ENCODE measurements around a stretch of chr1.

- PRO-cap = bidirectional peak, plus-strand start at chr1:227318740, minus-strand start at chr1:227318374; bidirectional peak, plus-strand start at chr1:227318886, minus-strand start at chr1:227318880
Observed at GRCh38 chr1:227318668-227319097, 391 bp upstream of the CDC42BPA start.

GRCh38 chr1:227439812-227440520 lies 121.7 kb upstream of the CDC42BPA start:
- PRO-cap = no peak

- PRO-cap = no peak
Observed at GRCh38 chr1:227558844-227559408, 4.4 kb upstream of the ZNF678 start.

DNA sequence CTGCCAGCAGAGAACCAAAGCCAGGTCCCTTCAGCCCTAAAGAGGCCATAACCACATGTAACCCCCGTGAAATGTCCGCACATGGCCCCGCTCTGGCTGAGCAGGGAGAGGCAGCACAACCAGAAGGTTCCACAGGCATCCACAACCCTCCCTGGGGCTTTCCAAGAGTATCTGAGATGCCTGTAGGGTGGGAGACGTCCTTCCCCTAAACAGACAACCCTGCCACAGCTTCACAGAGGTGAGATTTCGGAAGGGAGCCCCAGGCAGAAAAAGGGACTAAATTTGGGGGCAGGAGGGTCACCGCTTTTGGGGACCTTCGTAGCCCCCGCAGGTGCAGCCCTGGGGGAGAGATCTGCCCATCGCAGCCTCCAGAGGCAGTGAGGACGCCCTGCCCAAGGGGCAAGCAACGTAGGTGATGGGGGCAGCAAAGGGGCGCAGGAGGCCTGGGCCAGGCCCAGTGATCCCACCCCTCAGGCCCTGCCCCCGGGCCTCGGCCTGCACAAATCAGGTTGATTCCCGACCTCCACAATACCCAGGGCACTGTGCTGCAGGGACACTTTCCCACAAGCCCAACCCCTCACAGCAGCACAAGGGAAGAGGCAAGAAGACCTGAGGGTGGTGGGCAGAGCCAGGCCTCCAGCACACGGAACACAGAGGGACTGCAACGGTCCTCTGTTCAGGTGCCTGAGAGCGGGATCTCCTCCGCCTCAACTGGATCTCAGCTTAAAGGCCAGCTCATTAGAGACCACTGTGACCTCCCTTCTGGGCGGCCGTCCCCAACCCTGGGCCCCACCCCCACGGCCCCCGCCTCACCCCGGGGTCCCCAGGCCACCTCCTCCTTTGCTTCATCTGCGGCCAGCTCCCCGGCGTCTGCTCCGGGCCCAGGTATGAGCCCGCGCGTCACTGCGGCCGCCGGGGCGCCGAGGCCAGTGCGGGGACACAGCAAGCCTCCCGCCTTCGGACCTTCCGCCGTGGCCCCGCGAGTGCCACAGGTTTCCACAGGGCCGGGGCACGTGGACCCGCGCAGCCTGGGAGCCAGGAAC lies 925 bp upstream of the ARF1 start:
- PRO-cap = no peak

DNA sequence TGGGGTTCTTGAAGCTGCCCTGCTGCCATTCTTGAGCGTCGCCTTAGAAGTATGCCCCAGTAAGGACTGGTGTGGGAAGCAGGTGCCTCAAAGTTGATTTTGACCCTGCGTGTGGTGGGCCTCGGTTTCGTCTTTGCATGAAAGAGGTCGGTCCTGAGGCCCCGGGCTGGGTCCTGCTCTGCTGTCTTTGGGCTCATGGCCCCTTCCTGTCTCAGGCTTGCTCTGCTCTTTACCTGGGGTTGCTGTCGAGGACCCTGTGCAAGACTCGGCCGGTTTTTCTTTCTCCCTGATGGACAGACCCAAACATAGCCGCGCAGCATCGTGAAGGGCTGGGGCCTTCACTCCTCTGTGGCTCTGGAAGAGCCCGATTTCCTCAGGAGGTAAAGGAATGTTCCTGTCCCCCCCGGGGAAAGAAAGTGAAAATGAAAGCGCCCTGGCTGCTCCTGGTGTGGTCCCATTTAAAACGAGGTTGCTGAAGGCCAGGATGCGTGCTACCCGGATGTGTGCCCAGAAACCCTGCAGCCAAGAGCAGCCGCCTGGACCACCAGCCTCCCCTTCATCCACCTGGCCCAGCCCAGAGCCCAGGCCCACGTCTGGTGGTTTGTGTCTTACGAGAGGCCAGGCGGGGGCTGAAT lies 947 bp downstream of the GUK1 start:
- PRO-cap = no peak

DNA sequence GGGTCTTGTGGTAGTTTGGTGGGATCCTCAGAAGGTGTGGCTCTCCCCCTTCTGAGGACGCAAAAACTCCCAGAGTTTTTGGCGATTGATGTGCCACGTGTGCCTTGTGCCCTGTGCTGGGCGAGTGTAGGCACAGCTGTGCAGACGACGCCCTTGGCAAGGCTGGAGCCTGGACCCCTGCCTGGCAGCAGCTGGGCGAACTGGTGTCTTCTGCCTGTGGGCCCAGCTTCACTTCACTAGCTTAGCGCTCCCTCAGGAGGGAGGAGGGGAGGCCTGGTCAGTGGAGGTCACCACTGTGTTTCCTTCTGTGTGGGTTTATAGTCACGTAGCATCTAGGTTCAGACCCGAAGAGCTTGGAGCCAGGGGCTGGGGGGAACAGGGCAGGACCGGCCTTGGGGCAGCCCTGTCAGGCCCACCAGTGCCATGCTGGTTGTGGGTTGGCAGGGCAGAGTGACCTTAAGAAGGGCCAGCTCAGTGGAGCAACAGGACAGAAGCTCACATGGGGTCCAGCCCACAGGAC lies 2.8 kb downstream of the GUK1 start:
- PRO-cap = no peak

DNA sequence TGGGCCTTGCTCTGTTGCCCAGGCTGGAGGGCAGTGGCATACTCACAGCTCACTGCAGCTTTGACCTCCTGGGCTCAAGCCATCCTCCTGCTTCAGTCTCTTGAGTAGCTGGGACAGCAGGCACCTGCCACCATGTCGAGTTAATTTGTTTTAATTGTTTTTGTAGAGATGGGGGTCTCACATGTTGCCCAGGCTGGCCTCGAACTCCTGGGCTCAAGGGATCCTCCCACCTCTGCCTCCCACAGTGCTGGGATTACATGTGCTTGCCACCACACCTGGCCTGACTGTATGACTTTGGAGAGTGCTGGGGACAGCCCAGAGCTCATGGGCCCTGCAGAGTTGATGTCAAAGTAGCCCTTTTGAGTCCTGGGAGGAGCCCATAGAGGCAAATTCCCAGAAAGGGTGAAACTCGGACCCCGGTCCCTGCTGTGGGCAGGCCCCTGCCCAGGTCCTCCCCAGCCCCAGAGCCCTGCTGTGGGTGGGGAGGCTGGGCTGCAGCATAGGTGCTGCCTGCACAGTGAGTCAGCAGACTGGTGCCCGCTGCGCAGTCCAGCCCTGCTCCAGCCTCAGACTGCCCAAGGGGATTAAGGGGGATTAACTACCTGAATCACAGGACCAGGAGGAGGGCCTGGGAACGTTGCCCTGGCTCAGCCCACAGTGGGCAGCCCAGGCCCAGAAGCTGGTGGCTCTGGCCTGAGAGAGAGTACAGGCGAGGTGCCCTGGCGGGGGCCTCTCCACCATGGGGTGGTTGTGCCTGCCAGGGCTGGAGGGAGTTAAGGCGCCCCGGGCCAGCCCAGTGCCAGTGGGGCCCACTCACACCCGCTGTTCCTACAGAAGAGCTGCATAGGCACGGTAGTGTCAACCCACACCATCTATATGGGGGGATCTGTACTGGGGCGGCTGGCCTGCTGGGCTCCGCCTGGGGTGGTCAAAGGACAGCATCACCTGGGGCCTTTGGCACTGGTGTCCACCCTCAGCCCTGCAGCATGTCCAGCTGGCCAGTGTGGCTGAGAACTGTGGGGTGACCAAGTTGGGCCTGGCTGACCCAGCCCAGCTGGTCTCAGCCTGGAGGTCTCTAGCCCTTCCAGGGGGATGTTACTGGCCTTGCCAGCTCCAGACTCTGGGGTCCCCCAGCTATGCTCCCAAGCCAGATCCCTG lies 2.2 kb downstream of the OBSCN start:
- PRO-cap = no peak

GRCh38 chr1:228213066-228214264 lies 5.6 kb downstream of the OBSCN start:
- PRO-cap = no peak

GRCh38 chr1:228244232-228244836 lies 36.5 kb downstream of the OBSCN start:
- PRO-cap = no peak

GRCh38 chr1:228392811-228393790 lies 13.5 kb downstream of the TRIM11 start:
- PRO-cap = no peak

GRCh38 chr1:228394556-228395694 lies 11.7 kb downstream of the TRIM11 start:
- PRO-cap = no peak

- PRO-cap = no peak
Observed at GRCh38 chr1:228423393-228423988, 1.7 kb downstream of the H3-4 start.

GRCh38 chr1:228464780-228465337 lies 7.0 kb downstream of the H2BC26 start:
- PRO-cap = no peak

- PRO-cap = no peak
Observed at GRCh38 chr1:228637614-228637995, 97.7 kb upstream of the RHOU start.

DNA sequence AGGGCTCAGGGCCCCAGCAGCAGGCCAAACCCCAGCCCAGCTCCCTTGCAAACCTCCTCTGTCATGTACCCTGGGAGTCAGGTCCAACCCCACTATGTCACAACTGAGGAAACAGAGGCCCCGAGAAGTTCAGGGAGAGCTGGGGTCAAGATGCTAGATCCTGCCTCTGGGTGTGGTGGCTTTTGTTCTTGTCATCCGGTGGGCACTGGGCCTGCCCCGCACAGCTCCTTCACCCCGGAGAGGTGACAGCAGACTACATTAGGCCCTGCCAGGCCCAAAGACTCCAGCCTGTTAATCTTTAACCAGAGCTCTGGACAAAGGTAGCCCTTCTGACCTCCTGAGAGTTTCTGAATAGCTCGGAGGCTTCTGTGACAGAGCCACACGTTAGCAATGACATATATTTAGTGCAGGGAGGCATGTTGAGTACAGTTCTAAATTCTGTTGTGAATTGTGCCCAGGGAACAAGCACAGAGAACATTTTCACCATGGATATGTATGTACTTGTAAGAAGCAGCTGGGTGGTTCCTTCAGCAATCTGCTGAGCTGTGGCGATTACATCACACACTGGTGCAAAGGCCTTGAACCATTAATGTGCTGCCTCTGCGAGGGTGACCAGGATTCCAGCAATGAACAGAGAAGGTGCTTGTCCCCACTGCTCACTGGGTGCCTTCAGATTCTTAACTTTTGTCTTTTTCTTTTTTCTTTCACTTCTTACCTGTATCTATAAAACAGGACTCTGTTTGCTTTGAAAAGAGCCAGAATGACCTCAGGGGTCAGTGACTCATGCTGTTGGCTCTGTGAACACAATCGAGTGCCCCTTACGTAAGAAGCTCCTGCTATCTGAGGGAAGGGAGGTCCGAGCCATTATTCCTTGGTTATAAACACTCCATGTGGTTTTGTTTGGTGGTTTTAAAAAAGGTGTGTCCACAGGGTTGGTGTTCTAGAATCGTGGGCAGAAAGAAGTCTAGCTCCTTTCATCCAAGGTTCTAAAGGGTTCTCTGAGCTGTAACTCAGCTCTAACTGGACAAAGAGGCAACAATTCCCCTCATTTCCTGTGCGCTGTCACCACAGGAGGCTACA lies 102.9 kb downstream of the RHOU start:
- PRO-cap = no peak

DNA sequence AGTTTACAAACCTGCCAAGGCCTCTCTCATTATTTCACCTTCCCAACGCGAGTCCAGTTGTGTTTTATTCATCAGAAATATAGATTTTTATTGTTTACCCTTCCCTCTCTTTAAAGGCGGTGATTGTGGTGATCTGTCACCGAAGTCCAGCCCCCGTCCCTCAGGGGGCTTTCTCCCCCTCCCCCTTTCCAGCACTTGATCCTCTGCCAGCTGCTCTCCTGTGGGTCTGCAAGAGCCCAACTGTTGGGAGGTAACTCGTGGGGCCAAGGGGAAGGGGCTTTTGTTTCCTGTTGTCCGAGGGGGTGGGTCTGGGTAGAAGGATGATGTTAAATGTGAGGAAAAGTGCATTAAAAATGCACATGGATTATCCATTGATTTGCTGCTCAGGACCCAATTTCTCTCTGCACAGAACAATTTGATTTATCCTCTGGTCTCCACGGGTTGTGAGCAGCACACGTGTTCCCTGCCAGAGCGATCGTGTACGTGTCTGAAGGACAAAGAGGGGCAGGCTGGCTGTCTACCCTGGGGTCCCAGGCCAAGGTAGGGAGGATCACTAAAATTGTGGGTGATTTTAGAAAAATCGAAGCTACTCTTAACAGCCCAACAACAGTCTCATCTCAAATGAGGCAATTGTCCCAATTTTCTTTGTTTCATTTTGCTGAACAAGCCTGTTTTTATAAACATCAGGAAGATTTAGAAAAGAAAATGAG lies 176.1 kb downstream of the RHOU start:
- PRO-cap = no peak

GRCh38 chr1:229102960-229103526 lies 167.9 kb upstream of the RAB4A start:
- PRO-cap = no peak

GRCh38 chr1:229148004-229148764 lies 122.7 kb upstream of the RAB4A start:
- PRO-cap = no peak

DNA sequence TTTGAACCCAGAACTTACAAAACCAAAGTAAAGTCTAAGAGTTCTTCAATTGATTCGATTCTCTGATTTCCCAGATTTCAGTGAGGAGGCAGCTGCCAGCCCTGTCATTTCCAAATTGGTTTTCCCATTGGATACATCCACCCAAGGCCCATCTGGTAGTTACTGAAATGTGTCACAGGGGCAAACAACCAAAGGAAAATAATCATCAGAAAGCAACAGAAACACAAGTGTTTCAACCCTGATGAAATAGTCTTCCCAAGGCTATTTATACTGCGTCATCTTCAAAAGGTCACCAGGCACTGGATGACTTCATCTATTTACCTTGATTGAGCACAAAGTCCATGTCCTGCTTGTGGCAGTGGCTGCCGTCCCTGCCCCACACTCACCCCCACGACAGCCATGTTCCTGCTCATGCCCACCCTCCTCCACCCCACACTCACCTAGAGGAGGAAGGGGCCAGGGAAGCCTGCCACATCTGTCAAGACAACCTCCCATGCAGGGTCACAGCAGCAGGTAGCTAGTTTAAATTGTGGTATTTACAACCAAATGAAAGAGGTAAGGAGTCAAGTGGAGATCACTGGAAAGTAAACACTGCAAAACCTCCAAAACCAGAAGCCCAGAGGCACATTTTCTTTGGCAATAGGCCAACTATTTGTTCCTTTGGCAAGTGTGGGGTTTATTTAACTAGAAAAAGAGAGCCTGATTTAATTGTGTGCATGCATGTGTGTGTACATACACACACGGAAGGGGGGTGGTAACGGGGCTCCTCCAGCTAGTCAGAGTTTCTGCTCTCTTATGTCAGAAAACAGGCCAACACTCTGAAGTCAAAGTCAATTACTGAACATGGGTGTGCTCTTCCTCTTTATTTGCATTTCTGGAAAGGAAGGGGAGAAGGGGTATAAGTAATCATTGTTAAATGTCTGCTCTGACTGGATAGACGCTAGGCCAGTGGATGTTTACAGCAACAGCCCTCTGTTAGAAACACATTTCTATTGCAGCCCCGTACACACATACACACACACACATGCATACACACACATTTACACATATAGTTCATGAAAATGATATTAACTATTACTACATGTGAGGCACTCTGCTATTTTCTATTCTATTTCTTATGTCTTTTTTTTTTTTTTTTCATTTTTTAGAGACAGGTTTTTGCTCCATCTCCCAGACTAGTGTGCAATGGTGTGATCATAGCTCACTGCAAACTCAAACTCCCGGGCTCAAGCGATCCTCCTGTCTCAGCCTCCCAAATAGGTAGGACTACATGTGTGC lies 49.4 kb upstream of the RAB4A start:
- PRO-cap = no peak

- PRO-cap = no peak
Observed at GRCh38 chr1:229406617-229407177, 27.2 kb downstream of the ACTA1 start.